Mesenchymal stem cell of adipose (primary cell): ENCODE measurements around the genes IL10, IL24 and FCMR.

DNA sequence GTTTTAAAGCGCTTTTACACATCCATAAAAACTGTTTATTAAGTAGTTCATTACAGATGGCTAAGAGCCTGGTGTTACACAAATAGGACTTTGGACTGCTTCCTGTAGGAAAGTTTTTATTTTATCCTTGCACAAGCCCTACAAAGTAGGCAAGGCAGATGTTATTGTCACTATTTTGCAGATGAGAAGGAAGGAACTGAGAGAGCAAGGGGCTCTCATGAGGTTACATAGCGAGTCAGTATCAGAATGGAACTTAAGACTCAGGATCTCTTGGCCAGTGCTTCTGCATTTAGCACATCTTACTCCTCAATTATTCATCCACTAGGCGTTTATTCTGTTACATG, 2.6 kb upstream of the MAPKAPK2 start:
- CAGE, long polyA plus RNA: no peak

DNA sequence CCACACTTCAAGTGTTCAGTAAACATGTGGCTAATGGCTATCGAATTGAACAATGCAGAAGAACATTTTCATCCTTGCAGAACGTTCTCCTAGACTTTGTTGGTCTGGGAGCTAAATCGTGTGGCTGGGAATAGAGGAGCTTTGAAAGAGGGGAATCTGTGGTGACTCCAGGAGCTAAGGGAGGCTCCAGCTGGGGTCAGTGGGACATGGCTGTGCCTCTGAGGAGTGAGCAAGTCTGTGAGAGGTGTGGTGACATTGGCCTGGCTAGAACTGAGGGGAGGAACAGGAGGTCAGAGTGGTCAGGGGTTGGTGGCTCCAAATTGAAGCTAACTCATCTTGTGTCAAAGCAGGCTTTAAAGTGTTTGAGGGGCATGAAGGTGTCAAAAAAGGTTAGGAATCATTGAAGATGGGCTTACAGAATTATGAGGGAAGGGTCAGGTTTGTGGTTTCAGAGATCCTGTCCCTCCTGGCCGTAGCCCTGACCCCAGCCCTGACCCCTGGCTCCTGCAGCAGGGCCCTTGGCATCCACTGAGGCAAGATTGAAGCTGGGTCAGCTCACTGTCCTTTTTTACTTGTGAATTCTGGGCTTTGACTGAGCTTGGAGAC, 5.2 kb downstream of the MAPKAPK2 start:
- CAGE, long polyA plus RNA: no peak

- CAGE, long polyA plus RNA: no peak
These were observed 29.2 kb downstream of the MAPKAPK2 start for GRCh38 chr1:206713807-206714412.

DNA sequence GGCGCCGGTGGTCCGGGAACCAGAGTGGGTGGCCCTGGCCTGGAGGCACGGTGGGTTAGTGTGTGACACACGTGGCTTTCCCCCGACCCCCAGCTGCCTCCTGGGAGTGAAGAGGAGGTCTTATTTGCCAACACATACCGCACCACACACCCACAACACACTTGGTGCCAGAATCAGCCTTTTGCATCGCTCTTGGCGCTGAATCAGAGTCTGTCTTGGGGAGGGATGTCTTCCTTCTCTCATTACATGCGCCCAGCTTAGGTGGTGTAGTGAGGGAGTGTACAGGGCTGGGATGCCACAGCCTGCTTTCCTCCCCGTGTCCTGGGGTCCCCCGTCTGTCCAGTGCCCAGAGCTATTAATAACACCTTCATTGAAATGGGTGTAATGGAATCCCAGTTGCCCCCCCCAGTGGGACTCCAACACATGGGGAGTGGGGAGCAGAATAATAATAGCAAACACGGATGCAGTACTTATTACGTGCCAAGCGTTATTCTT, 38.2 kb downstream of the MAPKAPK2 start:
- CAGE, long polyA plus RNA: no peak

DNA sequence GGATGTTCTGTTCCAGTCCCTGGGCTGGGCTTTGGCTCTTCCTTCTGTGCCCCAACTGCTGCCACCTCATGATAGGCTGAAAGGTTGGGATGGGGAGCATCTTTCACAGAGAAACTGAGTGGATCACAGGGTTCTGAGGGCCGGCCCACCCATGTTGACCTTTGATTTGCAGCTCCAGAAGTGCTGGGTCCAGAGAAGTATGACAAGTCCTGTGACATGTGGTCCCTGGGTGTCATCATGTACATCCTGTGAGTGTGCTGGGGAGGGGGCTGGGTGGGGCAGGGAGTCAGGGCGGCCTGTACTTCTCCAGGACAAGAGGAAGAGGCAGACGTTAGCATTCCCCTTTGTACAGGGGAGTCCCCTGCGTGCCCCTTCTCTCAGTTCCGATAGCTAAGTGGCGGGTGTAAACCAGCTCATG, 40.0 kb upstream of the IL19 start:
- CAGE, long polyA plus RNA: no peak

DNA sequence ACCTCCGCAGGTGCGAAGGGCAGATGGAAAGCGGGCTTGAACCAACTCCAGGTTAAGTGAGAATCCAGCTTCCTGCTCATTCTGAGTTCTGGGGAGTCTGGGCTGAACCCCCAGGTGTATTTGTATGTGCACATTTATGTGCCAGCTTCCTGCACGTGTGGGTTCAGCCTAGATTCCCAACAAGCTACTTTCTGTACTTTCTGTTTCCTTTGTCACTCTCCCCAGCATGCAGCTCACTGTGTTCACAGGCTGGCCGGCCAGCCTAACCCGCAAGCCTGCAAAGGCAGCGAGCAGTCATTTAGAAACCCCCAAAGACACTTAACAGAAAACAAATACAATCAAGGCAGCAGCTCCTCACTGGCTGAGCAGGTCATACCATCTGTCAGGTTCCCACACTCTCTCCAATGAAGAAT, 1.2 kb upstream of the IL19 start:
- CAGE, long polyA plus RNA: no peak

- CAGE, long polyA plus RNA: no peak
These were observed at the start of gene IL10 for GRCh38 chr1:206772085-206772872. Gene IL10, minus strand, starts transcription at chr1:206772494.

GRCh38 chr1:206784331-206785152, 12.2 kb upstream of the IL10 start:
- CAGE, long polyA plus RNA: no peak

DNA sequence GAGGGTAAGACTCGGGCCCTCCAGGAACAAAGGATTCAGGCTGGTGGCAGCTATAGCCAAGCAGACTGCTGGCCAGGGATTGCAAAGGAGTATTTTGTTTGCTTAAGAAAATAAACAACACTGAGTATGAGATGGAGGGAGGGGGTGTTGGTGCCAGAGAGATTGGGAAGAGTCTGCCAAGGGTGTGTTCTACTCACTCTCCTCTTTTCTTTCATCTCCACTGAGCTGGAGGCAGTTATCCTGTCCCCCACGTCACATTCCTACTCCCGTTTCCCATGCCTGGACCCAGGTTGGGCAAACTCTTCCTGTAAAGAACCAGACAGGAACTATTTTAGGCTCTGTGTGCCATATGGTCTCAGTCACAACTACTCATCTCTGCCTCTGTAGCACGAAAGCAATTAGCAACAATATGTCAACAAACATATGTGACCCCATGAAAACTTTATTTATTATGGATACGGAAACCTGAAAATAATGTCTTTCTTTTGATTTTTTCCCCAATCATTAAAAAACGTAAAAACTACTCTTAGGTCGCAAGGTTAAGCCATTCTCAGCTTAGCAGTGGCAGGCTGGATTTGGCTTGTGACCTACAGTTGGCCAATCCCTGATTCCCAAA, 1.3 kb upstream of the IL24 start:
- CAGE, long polyA plus RNA: no peak

DNA sequence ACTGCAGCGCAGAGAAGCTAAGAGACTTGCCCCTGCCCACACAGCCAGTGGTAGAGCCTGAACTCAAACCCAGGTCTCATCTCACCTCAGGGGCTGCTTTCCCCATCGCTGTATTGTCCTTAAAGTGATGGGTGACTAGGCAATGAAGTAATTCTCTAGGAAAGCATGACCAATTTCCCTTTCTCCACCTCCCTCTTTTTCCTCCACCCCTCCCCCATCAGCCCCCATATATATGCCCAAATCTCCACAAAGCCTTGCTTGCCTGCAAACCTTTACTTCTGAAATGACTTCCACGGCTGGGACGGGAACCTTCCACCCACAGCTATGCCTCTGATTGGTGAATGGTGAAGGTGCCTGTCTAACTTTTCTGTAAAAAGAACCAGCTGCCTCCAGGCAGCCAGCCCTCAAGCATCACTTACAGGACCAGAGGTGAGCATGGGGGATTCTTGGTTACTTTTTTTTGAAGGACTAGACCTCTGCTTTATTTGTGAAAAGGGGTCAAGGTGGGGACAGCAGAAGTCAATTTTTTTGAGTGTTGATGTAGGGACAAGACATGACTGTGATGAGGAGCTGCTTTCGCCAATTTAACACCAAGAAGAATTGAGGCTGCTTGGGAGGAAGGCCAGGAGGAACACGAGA, at the start of gene IL24:
Gene IL24, plus strand, starts transcription at position 257 of the 639 bp plus-strand sequence.
- CAGE, long polyA plus RNA: no peak

DNA sequence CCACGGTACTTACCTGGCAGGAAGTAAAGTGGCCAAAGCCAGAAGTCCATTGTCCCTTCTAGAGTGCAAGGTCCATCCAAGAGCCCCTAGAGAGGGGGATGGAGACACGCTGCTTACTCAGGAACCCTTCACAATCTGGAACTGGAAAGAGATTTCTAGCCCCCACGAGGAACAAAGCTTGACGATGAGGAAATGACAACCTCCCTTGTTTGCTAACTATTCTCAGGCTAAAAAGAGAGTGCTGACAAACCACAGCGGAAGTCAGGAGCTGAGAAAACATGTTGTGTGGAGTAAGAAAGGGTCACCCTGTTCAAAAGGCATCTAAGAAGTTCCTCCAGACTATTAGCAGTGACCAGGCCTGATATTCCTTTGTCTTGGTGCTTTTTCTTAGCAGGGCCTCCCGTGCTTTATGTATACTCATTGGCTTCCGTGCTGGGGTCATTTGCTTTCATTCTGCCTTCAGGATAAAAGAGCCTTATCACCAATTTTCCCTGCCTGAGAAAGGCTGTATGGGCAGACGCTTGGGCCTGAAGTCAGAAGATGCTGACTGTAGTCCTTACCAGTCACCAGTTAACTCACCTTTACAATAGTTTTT, at the start of gene FCMR:
Gene FCMR, minus strand, starts transcription at position 137 of the 595 bp plus-strand sequence.
- CAGE, long polyA plus RNA: no peak

DNA sequence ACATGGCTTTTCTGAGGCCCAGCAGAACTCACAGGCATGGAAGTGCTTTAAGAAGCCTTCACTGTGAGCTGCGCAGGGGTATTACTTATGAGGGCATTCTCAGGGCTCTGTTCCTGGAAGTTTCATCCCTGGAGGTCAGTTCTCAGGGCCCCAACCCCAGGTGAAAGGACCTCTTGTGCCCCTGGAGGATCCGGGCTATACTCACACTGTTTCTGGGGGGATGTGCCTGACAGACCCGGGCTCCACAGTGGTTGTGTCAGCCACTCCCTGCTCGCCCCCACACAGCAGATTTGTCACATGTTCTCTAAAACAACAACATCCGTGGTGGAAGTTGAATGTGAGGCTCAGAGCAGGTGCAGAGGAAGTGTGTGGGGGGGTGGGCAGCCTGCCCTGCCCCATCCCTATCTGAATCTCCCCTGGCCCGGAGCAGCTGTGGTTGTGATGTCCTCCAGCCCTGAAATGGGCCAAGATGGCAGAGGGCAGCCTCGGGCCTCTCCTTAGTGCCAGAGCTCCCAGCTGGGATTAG, 1.3 kb upstream of the FCMR start:
- CAGE, long polyA plus RNA: no peak

GRCh38 chr1:206949158-206949735, 3.0 kb upstream of the PIGR start:
- CAGE, long polyA plus RNA: no peak

DNA sequence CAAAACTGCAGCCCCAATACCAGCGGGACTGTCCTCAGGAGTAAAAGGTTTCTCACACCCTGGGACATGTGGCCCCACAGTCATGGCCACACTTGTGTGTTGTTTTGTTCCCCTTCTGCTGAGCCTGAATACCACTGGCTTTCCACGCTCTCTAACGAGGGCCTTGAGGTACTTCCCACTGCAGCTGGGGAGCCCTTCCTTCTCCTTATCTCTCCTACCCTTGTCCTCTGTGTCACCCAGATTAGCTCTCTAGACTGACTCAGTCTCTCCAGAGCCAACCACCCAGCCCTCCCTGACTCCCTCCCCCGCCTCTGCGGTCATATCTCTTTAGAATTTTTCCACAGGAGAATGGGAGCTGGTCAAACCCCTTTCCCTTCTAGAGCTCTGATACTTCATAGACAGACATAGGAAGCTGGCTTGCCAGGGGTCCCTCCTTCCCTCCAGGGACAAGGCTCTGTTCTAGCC, 8.2 kb downstream of the C1orf116 start:
- CAGE, long polyA plus RNA: no peak

DNA sequence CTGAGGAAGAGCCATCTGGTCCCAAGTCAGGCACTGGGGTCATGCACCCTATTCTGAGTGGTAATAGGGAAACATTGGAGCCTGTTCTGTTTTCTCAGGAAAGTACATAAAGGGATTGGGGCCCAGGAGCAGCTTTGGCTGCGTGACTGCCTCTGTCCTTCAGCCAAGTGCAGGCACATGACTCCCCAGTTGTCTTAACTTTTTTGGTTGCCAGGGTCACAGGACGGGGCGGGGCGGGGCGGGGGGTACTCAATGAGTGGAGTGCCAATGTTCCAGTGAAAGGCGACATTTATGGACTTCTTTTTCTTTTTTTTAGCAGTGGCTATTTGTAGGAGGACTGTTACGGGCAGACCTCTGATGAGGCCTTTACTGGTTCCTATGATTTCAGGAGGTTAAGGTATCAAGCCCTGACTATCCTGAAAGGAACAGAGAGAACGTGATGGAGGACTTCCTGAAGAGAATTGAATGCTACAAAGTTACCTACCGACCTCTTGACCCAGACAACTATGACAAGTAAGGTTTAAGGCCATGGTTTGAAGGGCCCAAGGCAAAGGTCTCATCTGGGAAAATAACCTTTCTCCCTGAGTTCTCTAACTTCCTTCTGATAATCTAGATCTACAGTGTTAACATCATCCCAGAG, 11.7 kb downstream of the PFKFB2 start:
- CAGE, long polyA plus RNA: no peak

GRCh38 chr1:207077769-207078166, 10.9 kb upstream of the C4BPB start:
- CAGE, long polyA plus RNA: no peak

- CAGE, long polyA plus RNA: no peak
These were observed 2.0 kb downstream of the C4BPA start for GRCh38 chr1:207105917-207106498.

DNA sequence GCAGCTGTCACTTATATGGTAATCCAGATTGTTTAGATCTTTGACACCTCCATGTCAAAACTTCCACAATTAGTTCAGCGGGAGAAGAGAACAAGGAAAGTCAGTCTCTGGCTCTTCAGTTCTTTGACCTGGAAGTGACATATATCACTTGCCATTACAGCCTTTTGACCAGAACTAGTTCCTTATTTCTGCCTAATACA, 68.2 kb downstream of the C4BPA start:
- CAGE, long polyA plus RNA: no peak

GRCh38 chr1:207240279-207240765, 81.2 kb upstream of the CD55 start:
- CAGE, long polyA plus RNA: no peak

DNA sequence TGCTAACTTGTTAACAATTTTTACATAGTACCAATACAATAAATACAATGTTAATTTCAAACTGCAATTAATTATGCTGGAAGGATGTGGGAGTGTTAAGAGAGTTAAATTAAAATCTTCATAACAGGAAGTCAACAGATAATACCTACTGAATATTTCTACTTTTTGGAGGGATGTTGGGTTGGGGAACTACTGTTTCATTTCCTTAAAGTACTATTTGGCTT, 12.7 kb upstream of the CD55 start:
- CAGE, long polyA plus RNA: no peak